ENCODE measurements around a stretch of chr5.

DNA sequence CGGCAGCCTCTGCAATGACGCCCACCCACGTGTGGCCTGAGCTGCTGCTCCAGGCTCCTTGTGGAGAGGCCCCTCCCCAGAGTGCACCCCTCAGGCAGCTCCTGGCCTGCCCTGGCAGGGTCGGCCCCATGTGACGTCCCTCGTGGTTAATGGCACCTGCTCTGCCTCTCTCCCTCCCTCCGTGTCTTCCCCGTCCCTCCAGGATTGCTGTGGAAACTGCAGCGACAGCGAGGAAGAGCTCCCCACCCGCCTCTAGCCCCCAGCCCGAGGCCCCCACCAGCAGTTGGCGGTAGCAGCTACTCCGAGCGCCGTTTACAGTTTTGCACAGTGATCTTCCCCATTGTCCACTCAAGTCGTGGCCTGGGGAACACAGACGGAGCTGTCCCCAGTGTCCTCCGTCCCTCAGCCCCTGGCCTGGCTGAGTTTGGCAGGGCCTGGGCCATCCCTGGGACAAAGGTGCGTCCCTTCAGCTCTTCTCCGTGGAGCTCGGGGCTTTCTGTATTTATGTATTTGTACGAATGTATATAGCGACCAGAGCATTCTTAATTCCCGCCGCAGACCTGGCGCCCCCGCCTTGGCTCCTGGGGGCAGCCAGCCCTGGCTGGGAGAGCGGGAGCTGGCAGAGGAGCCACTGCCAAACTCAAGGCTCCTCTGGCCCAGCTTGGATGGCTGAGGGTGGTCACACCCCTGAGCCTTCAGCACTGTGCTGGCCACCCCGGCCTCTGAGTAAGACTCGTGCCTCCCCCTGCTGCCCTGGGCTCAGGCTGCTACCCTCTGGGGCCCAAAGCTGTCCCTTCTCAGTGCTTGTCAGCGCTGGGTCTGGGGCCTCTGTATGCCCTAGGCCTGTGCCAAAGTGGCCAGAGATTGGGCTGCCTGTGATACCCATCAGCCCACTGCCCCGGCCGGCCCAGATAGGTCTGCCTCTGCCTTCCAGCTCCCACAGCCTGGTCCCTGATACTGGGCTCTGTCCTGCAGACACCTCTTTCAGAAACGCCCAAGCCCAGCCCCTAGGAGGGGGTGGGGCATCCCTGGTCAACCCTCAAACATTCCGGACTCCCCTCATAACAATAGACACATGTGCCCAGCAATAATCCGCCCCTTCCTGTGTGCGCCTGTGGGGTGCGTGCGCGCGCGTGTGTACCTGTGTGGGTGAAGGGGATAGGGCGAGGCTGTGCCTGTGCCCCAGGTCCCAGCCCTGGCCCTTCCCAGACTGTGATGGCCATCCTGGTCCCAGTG lies 4.7 kb upstream of the PRR7 start:
- PRO-cap: no peak

GRCh38 chr5:177453807-177454094 lies 7.1 kb downstream of the PRR7 start:
- PRO-cap: no peak

DNA sequence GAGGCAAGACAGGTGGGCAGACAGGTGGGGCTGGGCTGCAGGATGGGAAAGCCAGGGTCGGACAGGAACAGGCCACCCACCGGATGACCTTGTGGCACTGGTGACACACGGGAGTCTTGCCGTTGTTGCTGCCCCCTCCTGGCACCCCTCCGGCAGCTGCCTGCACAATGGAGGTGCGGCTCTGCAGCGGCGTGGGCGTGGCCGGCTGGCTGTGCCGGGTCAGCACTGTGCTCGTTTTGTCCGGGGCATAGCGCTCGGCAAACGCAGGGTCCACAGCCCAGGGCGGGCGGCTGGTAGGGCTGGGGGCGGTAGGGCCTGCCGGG lies 8.1 kb downstream of the PDLIM7 start:
- PRO-cap: no peak

GRCh38 chr5:177532328-177532786 lies 15.6 kb upstream of the DDX41 start:
- PRO-cap: no peak

DNA sequence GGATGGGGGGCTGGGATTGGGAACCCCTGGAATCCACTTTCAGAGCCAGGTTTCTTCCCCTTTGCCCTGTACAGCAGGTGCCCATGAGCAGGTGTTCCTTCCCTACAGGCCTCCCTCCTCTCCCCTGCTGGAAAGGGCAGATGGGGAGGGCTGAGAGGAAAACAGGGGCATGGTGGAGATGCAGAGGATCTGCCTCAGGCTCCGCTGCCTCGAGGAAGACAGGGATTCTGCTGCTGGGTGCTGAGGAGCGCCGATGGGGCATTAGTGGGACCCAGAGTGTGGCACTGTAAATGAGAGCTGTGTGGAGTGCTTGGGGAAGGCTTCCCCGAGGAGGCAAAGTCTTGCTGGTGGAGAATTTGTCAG lies 12.1 kb downstream of the B4GALT7 start:
- PRO-cap: no peak

DNA sequence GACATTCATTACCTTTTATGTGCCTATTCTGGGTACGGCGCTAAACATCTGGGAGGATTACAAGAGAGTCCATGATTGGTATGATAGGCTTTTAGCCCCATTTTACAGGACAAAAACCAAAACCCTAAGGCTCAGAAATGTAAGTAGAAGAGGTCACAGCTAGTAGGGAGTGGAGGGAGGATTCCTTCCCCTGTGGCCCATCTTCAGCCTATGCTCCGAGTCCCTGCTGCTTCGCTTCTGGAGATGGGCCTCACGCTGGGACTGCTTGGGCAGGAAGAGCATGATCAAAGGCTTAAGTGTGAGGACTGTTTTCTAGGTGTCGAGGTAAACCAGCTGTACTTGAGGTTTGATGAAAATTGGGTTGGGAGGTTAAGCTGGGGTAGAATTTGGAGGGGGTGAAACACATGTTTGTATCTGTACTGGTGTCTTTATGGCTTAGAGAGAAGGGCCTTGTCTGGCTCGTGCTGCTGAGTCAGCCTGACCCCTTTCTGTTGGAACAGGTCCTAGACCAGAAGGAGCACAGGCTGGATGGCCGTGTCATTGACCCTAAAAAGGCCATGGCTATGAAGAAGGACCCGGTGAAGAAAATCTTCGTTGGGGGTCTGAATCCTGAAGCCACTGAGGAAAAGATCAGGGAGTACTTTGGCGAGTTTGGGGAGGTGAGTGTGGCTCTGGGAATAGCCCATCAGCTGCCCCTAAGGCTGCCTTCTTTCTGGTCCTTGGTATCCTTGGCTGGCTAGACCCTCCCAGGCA lies 2.1 kb downstream of the HNRNPAB start:
- PRO-cap: no peak

DNA sequence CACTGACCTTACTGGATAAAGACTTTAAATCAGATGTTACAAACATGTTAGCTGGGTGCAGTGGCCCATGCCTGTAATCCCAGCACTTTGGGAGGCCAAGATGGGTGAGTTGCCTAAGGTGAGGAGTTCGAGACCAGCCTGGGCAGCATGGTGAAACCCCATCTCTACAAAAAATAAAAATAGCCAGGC lies 12.3 kb downstream of the HNRNPAB start:
- PRO-cap: no peak

- PRO-cap: no peak
Measured at GRCh38 chr5:178234907-178235393, 2.3 kb upstream of the PHYKPL start.

- PRO-cap: no peak
Measured at GRCh38 chr5:178239360-178239715, 6.7 kb upstream of the PHYKPL start.

DNA sequence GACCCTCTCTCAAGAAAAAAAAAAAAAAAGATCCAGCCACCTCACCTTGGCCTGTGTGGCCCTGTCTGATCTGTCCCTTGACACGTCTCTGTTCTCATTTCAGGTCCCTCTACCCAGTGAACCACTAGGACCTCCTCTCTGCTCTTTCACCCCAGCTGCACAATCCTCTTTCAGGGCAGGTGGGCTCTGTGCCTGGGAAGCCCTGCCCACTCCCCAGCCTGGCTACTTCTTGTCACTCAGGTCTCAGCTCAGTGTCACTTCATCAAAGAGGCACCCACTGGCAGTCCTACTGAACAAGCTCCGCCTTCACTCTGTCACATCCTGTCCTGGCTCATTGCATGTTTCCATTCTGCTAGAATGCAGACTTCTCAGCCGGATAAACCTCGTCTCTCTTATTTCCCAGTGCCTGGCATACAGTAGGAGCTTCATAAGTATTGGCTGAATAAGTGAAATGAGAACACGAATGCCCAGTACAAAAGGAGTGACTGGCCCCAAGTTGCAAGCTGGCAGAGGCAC lies 98.1 kb upstream of the PHYKPL start:
- PRO-cap: no peak

GRCh38 chr5:178460361-178460700 lies 129.9 kb downstream of the COL23A1 start:
- PRO-cap: no peak

DNA sequence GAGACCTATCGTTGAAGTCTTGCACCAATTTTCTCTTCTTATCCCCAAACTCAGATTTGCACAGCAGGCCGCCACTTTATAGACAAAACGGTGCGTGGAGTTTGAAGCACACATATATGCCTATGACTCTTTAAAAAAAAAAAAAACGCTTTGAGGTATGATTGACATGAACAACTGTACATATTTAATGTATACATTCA lies 101.7 kb downstream of the COL23A1 start:
- PRO-cap: no peak

- PRO-cap: no peak
Measured at GRCh38 chr5:179190855-179191279, 130.7 kb downstream of the ZNF354C start.

- PRO-cap: no peak
Measured at GRCh38 chr5:179288292-179288429, 57.1 kb downstream of the ADAMTS2 start.

- PRO-cap: no peak
Measured at GRCh38 chr5:179378485-179379255, 33.4 kb upstream of the ADAMTS2 start.

GRCh38 chr5:179475138-179475856 lies 75.1 kb upstream of the RUFY1 start:
- PRO-cap: no peak

DNA sequence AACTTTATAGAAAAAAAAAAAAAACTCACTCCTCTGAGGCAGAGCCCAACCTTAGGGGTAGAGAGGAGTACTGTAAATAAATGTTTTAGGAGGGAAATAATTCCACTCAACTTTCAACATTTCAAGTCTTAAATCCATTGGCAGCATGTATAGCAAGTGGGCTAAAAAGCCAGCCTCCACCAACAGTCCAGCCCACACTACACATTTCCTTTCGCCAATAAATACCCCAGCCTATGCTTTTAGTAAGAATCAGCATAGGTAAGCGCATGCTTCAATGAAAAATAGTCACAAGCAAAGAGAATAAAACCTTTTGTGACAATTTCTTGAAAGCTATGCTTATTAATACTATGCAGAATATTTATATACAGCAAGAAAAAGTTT lies 5.0 kb downstream of the HNRNPH1 start:
- PRO-cap: no peak

GRCh38 chr5:179620247-179621156 lies 3.0 kb downstream of the HNRNPH1 start:
- PRO-cap: no peak

- PRO-cap: no peak
Measured at GRCh38 chr5:179634027-179634671, 10.7 kb upstream of the HNRNPH1 start.

DNA sequence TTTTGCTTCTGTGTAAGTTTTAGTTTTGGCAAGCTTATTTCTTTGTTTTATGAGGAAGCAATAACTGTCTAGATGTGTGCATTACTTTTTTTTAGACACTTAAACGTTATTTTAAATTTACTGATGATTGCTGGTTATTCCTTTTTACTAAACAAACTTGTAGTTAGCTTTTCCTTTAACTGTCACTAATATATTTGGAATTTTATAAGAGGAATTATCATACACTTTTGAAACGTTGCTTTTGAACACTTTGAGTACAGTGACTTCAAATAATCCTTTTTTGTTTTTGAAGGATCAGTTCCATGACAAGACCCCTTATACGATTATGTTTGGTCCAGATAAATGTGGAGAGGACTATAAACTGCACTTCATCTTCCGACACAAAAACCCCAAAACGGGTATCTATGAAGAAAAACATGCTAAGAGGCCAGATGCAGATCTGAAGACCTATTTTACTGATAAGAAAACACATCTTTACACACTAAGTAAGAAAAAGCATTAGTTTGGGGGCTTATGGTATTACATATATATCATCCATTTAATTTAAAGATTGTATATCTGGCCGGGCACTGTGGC lies 10.9 kb downstream of the CANX start:
- PRO-cap: no peak

All from parotid gland (tissue), 1 donor.